AG09309 (cell line): ENCODE measurements around the gene CNTNAP3B.

DNA sequence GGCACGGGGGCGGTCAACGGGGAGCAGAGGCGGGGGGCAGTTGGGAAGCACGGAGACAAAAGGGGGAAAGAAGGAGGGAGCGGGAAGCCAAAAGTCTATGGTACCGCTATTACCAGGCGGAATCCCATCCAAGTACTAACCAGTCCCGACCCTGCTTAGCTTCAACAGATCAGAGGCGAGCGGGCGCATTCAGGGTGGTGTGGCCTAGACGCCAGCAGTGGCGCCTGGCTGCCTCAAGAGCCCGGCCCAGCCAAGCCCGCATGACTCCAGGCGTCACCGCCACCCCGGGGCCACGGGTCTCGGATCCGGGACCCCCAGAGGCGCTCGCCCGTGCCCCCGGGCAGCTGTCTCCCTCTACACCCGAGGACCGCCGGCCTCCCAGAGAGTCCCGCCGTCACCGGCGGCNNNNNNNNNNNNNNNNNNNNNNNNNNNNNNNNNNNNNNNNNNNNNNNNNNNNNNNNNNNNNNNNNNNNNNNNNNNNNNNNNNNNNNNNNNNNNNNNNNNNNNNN, 48.3 kb upstream of the ZNG1F start:
- RRBS: no CpG with 5 or more reads among the region's 33 CpGs

GRCh38 chr9:41357644-41358164, 168.6 kb upstream of the ZNG1F start:
- RRBS: no CpG with 5 or more reads among the region's 26 CpGs

- RRBS: no CpG with 5 or more reads among the region's 26 CpGs
Measured at GRCh38 chr9:41663555-41663940, 465.7 kb downstream of the CNTNAP3B start.

- RRBS: no CpG with 5 or more reads among the region's 66 CpGs
Measured at GRCh38 chr9:42128833-42129554, at the start of gene CNTNAP3B. CNTNAP3B (minus strand) TSS chr9:42129426.

DNA sequence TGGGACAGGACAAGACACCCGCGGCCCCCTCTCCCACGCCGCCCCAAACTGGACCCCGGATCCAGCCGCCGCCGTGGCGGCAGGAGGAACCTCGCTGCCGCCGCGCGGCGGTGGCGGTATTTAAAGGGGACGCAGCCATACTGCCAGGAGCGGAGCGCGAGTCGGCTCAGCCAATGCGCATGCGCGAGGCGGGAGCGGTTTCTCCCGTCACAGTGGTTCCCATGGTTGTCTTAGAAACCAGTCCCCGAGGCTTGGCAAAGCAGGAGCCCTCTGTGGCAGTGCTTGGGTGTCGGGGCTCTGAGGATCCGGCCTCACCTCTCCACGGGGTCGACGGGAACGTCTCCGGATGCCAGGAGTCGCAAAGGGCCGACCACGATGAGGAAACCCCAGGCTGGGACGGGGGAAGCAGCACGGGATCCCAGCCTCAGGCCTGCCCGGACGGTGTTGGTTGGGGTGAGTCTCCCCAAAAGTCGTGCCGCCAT, 664.1 kb downstream of the SPATA31A7 start:
- RRBS: no CpG with 5 or more reads among the region's 44 CpGs

GRCh38 chr9:62880369-62880963, 1690.6 kb downstream of the SPATA31A7 start:
- RRBS: no CpG with 5 or more reads among the region's 7 CpGs

DNA sequence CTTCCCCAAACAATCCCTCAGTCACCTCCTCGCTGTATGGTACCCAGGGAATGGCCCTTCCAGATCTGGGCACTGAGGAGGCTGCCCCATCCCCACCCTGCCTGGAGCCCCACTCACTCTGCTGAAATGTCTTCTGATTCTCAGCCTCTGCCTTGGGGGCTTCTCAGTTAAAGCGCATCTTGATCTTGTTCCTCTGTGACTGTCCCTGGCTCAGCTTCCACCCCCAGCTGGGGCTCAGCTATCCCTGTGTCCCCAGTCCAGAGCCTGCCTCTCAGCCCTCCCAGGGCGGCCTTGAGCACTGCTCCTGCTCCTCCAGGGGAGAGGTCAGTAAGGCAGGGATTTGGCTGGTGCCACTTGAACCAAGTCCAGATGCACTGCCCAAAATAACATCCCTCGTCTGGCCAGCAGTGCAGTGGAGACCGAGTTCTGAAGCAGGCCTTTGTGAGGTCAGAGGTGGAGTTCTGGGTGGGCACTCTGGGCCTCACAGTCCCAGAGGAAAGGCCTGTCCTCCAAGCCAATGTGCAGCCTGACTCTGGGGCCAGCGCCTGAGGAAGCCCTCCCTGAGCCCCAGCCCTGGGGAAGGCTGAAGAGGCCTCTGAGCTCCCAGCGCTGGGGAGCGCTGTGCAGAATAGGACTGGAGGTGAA, 1950.8 kb downstream of the FOXD4L5 start:
- RRBS: no CpG with 5 or more reads among the region's 8 CpGs

DNA sequence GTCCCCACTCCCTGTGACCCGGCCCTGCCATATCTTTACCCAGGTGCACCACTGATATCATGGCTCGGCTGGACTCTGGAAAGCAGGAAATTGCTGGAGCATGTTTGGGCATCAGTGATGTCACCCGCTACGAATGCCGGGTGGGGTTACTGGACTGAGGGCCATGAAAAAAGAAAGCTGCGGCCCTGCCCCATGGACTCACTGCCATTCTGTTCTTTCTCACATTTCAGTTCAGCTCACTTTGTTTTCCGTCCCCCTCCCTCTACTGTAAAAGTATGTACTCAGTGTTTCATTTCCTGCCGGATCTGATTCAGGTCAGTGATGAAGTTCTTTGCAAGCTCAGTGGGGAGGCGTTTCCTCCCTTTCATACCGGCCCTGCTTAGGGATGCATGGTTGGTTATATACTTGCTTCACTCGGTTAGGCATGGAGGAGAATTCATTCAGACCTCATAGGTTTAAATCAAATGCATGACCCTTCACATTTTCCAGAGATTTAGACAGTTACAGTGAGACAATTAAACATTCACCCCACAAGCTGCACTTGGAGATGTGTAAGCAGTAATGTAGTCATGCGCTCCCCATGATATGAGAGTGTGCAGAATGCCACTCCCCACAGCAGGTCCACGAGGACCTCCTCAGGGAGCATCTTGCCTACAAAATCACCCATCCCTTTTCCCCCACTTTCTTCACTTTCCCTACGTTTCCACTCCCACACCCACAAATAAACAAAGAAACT, 1938.5 kb downstream of the FOXD4L5 start:
- RRBS: 21% methylated on average over 1 of the region's 14 CpGs

GRCh38 chr9:63703698-63704177, 1581.3 kb downstream of the FOXD4L5 start:
- RRBS: 13% methylated on average over 4 of the region's 44 CpGs

- RRBS: no CpG with 5 or more reads among the region's 1 CpG
Measured at GRCh38 chr9:64870136-64870291, 415.0 kb downstream of the FOXD4L5 start.

GRCh38 chr9:68508441-68509073, 32.1 kb downstream of the TMEM252 start:
- RRBS: no CpG with 5 or more reads among the region's 3 CpGs

GRCh38 chr9:68529657-68530267, 10.9 kb downstream of the TMEM252 start:
- RRBS: no CpG with 5 or more reads among the region's 2 CpGs

GRCh38 chr9:68538190-68538801, 2.4 kb downstream of the TMEM252 start:
- RRBS: no CpG with 5 or more reads among the region's 7 CpGs

DNA sequence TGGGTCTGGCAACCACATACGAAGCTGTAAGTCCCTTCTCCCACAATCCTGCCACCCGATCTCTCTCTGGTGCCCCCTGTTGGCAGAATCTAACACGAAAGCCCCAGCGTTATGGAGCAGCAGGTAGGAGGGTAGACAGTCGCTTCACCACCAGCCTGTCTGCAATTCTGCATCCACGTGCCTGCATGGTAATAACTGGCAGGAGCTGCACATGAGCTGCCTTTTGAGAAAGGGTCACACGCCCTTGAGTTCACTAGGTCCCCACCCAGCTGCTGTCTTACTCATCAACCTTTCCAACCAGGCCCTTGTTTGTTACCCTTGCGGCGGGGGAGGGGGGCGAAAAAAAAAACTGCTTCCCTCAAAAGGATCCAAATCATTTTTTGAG, 19.5 kb upstream of the TMEM252 start:
- RRBS: no CpG with 5 or more reads among the region's 10 CpGs

DNA sequence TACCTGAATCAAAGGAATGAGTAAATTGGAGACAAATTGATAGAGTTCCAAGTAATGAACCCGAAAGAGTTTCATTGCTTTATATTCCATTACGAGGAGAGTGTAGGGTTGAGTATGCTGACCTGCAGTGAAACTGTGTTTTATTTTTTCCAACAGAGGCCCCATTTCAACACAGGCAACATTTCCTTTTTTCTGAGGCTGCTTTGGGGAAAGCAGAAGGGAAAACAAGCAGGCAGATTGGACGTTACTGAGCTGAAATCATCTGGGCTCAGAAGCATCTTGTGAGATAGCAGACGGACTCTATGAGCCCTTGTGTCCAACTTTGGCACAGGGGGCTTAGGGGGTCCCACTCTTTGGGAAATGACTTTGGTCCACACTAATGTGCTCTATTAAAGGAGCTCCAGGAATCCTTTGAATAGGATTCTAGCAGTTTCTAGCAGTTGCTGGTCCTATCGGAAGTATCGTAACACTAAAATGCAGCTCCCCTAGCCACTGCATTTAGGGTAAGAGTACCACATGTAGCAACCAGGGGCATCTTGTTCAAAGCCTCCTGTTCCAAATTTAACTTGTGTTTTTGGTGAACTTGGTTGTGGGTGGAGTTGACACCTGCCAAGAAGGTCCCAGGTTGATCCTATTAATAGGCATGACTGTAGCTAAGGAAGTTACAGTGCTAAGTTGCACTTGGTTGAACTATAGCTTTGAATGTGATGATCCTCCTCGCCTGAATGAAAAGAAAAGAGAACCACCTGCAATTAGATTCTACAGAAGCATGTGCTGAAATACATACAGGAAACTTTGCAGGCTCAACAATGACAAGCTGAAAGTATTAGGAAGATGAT, 64.8 kb upstream of the PIP5K1B start:
- RRBS: no CpG with 5 or more reads among the region's 7 CpGs

DNA sequence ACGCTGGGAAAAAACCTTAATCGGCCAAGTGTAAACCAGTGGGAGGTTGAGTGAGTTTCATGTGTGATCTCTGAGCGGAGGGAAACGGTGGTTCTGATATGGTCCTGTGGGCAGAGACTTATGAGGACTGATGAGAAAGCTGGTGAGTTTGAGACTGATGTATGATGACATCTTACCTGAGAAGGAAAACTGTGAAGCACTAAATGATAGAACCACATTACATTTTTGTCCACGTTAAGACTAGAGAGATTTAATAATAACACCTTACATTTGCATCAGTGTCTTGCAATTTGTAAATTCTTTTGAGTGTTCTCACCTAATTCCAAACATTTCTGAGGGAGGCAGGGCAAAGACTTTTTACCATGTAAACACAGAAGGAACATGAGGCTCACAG, 2.0 kb downstream of the PIP5K1B start:
- RRBS: no CpG with 5 or more reads among the region's 5 CpGs

GRCh38 chr9:68749317-68750099, 30.4 kb upstream of the PABIR1 start:
- RRBS: no CpG with 5 or more reads among the region's 6 CpGs

GRCh38 chr9:68804786-68805218, 24.9 kb downstream of the PABIR1 start:
- RRBS: no CpG with 5 or more reads among the region's 4 CpGs

DNA sequence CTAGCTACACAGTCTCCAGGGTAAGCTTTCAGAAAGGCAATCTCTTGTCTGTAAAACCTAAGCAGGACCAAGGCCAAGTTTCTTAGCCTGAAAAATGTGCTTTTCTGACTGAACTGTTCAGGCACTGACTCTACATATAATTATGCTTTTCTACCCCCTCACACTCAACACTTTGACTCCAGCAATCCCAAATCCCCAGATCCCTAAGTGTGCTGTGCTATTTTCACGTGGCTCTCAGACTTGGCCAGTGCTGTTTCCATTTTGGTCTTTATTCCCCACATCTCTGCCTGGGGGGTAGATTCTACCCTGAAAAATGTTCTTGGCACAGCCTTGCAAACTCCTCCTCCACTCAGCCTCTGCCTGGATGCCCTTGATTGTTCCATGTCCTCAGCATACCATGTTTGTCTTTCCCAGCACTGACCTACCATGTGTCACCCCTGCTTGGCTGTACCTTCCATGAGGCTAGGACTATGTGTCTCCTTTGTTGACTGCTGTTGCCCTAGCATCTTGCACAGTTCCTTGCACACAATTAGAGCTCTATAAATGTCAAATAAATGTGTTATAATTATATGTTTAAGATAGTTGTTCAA, 43.0 kb downstream of the FXN start:
- RRBS: no CpG with 5 or more reads among the region's 1 CpG

DNA sequence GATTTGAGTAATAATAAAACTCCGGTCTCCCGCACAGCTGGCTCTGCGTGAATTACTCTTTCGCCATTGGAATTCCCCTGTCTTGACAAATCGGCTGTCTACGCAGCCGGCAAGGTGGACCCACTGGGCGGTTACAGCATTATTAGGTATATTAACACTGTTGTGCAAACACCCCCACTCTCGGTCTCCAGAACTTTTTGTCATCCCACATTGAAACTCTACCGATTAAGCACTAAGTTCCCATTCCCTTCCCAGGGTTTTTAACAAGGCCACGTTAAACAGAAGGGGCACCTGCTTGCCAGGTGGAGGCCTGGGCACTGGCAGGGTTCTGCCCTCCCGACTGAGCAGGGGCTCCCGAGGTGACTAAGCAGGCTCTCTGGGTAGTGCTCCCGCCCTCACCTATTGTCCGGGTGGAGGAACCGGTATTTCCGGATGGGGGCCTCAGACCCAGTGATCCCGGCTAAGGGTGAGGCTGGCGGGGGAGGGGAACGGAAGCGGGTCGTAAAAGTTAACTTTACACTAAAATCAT, 53.6 kb upstream of the TJP2 start:
- RRBS: 83% methylated on average over 3 of the region's 22 CpGs